Monocyte (primary cell): ENCODE data around the gene CISD1.

DNA sequence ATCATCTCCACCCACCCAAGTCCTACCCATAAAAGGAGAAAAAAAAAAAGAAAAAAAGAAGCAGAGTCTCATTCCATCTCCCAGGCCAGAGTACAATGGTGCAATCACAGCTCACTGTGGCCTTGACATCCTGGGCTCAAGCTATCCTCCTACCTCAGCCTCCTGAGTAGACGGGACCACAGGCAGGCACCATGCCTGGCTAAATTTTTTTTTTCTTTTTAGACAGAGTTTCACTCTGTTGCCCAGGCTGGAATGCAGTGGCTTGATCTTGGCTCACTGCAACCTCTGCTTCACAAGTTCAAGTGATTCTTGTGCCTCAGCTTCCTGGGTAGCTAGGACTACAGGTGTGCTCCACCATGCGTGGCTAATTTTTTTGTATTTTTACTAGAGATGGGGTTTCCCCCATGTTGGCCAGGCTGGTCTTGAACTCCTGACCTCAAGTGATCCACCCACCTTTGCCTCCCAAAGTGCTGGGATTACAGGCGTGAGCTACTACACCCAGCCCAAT is 24.4 kb upstream of the SGMS1 start:
- PRO-cap, 2 experiments: no peak in any of the 2 experiments

DNA sequence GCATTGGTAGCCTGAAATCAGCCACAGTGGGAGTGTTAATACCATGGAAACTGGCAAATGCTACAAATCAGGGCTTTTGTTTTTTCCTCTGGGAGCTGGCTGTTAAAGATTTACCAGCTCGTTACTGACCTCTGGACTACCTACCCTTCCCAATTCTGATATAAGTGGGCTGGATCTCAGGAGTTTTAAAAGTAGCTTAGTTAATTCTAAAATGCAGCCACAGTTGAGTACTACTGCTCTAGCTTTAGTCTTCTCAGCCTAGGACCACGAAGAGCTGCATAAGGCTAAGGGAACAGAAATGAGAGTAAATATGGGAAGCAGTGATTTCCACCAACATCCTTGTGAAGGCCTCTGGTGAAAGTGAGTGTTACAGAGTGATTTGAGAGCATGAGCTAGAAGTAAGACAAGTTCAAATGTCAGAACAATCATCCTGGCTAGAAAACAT is 53.2 kb downstream of the A1CF start:
- PRO-cap, 2 experiments: no peak in any of the 2 experiments

GRCh38 chr10:50991512-50992234 is 82.6 kb upstream of the PRKG1 start:
- PRO-cap, 2 experiments: no peak in any of the 2 experiments

DNA sequence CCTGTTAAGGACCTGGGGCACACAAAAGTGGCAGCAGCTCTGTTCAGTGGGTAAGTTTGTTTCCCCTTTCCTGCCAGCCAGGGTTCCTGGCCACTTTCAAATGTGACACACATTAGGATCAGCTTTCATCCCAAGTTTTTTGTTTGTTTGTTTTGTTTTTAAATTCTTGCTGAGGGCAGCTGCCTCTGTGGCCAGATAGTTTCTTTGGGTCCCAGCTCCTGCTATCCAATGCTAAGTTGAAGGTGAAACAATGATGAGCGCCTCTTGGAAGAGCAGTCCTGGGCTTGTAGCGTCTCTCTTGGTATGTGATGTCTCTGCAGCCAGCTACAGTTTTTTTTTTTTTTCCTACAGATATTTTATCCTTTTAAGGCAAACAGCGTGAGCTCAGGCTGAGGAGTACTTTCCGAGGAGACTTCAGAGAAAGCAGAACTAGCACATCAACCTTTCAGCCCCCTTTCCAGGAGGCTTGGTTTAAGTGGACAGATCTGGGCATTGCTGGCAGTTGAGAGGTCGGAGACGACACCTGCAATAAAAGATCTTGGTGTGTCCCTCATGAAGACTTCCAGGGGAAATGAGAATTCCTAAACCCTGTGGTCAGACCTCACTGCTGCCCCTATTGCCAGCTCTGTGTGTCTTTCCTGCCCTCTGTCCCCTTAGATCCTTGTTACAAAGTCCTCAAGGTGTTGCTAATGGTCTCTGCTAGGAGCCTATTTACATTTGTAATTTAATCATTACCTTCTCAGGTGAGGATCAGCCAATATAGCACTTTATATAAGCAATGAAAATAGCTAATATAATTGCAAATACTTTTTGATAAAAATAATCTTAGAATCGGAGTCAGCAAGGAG is 9.1 kb downstream of the PRKG1 start:
- PRO-cap, 2 experiments: no peak in any of the 2 experiments

DNA sequence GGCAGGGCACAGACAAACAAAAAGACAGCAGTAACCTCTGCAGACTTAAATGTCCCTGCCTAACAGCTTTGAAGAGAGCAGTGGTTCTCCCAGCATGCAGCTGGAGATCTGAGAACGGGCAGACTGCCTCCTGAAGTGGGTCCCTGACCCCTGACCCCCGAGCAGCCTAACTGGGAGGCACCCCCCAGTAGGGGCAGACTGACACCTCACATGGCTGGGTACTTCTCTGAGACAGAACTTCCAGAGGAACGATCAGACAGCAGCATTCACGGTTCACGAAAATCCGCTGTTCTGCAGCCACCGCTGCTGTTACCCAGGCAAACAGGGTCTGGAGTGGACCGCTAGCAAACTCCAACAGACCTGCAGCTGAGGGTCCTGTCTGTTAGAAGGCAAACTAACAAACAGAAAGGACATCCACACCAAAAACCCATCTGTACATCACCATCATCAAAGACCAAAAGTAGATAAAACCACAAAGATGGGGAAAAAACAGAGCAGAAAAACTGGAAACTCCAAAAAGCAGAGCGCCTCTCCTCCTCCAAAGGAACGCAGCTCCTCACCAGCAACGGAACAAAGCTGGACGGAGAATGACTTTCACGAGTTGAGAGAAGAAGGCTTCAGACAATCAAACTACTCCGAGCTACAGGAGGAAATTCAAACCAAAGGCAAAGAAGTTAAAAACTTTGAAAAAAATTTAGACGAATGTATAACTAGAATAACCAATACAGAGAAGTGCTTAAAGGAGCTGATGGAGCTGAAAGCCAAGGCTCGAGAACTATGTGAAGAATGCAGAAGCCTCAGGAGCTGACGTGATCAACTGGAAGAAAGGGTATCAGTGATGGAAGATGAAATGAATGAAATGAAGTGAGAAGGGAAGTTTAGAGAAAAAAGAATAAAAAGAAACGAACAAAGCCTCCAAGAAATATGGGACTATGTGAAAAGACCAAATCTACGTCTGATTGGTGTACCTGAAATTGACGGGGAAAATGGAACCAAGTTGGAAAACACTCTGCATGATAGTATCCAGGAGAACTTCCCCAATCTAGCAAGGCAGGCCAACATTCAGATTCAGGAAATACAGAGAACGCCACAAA is 90.0 kb downstream of the PRKG1 start:
- PRO-cap, 2 experiments: no peak in any of the 2 experiments

- PRO-cap, 2 experiments: no peak in any of the 2 experiments
Measured at GRCh38 chr10:51199851-51200394, 125.6 kb downstream of the PRKG1 start.

DNA sequence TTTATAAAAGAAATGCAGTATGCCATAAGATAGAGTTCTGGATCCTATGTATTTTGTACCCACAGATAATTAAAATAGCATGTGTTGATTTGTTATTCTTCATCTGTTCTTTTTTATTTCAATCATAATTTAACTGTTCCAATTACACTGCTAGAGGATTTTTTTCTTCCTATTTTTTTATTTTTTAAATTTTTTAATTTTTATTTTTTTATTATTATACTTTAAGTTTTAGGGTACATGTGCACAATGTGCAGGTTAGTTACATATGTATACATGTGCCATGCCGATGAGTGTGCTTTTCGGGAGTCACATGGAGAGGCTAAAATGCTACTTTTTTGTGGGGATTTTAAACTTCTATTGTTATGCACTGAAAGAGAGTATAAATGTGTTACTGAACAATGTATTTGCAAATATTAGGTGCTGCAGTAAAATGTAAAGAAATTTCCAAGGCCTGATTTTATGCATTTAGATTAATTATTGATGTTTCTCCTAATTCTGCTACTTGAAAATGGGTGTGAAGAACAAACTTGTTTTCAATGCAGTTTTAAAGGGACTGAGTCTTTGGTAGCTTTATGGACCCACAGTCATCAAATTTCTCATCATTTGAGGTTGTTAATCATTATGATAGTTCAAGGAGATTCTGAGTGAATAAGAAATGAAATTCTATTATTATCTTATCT is 213.8 kb downstream of the PRKG1 start:
- PRO-cap, 2 experiments: no peak in any of the 2 experiments

DNA sequence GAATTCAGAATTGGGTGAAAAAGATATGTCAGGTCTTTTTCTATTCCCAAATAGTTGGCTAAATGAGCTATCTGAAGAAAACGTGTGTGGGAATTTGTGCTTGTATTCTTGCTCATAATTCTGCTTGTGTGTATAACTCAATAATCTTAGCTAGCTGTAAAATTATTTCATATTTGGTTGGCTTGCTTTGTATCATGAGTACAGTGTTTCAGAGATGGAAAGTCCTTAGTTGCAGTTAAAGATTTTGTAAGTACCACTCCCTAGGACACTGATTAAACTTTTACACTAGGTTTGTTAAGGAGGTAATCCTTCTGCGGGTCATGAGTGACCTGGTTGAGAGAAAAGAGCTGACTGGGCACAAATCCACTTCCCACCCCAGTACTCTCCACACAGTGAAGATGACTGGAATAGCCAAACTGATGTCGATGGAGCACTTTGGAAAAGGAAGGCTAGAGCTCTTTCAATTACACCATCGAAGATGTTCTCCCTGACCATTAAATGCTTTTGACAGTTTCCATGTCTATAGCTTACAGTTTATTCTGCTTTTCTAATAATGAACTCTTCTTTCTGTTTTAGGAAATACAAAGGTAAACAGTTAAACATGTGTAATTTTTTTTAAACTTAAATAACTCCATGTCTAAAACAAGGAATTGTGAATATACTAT is 191.9 kb downstream of the CSTF2T start:
- PRO-cap, 2 experiments: no peak in any of the 2 experiments

DNA sequence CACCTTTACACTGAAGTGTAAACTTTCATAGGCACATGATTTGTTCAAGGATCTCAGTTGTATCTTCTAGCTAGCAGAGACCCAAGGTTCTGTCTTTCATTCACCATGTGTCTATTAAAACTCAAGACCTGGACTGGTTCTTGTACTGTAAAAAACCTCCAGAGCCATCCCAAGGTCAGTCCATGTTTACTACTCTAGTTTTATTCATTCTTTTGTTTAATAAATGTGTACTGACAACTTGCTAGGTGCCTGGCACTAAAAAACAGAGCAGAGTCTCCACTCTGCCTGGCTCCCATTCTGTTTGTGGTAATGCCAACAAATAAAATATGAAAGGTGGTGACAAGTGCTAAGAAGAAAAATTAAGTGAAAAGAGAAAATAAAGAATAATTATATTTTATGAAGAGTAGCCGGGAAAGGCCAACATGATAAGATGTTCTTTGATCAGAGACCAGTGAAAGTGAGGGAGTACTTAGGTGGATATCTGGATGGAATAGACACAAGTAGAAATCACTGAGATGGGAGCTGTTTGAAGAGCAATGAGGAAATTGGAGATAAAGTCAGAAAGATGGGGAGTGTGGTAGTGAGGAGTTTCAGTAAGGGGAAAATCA is 26.4 kb downstream of the CSTF2T start:
- PRO-cap, 2 experiments: no peak in any of the 2 experiments

- PRO-cap, 2 experiments: no peak in any of the 2 experiments
Measured at GRCh38 chr10:51762980-51763214, 63.5 kb upstream of the CSTF2T start.

DNA sequence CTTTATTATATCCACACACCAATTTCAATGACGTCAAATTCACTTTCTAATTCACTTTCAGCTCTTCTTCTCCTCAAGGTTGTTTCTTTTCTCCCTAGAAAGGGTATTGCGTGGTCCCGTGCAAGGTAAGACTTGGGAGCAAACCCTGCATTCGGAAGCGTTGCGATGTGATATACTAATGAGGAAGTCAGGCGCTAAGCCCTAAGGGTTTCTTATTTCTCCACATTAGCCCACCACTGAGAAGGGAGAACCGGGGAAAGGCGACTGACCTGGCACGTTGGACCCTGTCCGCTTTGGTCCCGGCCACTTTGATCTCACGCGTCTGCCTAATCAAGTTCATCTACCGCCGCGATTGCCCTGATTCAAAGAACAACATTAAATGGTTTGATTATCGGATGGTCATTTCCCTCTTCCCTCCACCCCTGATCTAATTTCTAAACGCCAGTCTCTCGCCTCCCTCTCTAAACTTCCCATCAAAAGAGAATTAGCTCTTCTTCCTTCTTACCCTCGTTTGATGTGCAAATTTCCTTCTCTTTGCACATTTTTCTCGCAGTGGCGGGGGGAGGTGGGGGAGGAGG is 863 bp upstream of the DKK1 start:
- PRO-cap, 2 experiments: no peak in any of the 2 experiments

GRCh38 chr10:52757699-52758117 is 14.9 kb downstream of the MBL2 start:
- PRO-cap, 2 experiments: no peak in any of the 2 experiments

- PRO-cap, 2 experiments: no peak in any of the 2 experiments
Measured at GRCh38 chr10:53029895-53030811, 257.6 kb upstream of the MBL2 start.

DNA sequence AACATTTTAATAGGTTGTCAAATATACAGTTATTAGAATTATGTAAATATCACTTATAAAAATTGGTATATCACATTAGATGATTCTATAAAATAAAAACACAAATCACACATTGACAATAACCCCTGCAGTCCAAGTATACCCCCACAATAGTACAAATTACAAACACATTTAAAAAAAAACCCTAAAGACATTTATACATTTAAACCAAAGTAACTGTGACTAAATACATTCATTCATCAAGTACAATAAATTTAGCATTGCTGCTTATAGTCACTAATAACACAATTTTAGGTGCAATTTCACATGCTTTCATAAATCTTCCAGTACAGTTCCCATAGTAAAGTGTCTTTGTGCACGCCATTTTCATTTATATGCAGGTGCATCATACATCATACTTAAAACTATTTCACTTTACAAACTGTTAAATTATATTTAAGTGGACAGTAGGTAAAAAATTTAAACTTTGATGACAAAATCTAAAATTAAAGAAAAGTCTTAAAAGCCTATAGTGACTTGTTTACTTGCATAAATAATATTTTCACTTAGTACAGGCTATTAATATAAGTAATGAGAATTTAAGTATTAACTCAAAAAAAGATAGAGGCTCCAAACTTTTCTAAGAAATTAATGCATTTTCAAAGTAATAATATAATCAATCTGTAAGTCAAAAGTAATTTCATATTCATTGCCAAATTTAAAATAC is 76.0 kb downstream of the IPMK start:
- PRO-cap, 2 experiments: no peak in any of the 2 experiments

DNA sequence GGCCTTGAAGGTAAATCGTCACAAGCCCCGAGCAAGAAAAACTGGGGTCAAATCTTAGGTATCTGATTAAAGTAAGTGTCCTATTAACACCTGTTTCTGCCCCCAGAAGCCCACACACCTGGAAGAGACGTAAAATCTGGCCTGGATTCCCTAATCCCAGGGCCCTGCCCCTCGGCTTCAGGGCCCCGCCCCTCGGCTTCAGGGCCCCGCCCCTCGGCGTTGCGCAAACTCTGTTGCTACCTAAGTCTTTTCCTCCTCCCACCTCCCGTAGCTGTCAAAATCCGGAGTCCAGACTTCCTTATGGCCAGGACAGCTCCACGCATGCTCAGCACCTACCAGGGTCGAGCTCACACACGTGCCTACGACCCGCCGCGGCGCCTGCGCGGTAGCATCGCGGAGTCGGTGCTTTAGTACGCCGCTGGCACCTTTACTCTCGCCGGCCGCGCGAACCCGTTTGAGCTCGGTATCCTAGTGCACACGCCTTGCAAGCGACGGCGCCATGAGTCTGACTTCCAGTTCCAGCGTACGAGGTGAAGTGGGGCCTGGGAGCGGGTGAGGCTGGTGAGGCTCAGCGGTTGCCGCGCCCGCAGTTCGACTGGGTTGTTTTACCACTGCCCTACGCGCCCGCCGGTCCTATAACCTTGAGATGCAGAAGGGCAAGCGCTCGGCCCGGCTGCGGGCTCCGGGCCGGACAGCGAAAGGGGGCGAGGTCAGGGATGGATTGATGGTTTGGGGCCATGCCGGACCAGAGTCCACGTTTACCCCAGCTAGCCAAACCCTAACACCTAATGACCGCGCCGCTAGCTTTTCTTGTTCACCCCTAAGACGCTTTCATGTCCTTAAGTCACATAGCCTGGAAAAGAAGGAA is at the start of gene CISD1:
CISD1 (plus strand) TSS at position 388 of the 868 bp plus-strand sequence.
- PRO-cap, 2 experiments: peak in 2 of 2 experiments; most common plus-strand start position 391 of the sequence (in 1); most common minus-strand start position 456 of the sequence (in 2)

- PRO-cap, 2 experiments: peak in 2 of 2 experiments; most common plus-strand start chr10:58384393 (in 2); most common minus-strand start chr10:58384223 (in 2)
Measured at GRCh38 chr10:58384002-58384583, 1.1 kb upstream of the TFAM start.

- PRO-cap, 2 experiments: no peak in any of the 2 experiments
Measured at GRCh38 chr10:58475485-58476179, 37.0 kb upstream of the BICC1 start.

- PRO-cap, 2 experiments: no peak in any of the 2 experiments
Measured at GRCh38 chr10:58534937-58536081, 22.6 kb downstream of the BICC1 start.

- PRO-cap, 2 experiments: no peak in any of the 2 experiments
Measured at GRCh38 chr10:58638363-58638905, 125.8 kb downstream of the BICC1 start.

- PRO-cap, 2 experiments: no peak in any of the 2 experiments
Measured at GRCh38 chr10:58856456-58857063, 319.9 kb upstream of the PHYHIPL start.